ENCODE measurements around a stretch of chr2.

- PRO-cap, 4 experiments: no peak in any of the 4 experiments
- RAMPAGE, long total RNA, 2 experiments: start-site peak on the minus strand in 1 of 2 experiments, at chr2:215378184-215378250 at its widest, 468 reads per replicate
Observed at GRCh38 chr2:215378134-215378520, 57.7 kb downstream of the FN1 start.

DNA sequence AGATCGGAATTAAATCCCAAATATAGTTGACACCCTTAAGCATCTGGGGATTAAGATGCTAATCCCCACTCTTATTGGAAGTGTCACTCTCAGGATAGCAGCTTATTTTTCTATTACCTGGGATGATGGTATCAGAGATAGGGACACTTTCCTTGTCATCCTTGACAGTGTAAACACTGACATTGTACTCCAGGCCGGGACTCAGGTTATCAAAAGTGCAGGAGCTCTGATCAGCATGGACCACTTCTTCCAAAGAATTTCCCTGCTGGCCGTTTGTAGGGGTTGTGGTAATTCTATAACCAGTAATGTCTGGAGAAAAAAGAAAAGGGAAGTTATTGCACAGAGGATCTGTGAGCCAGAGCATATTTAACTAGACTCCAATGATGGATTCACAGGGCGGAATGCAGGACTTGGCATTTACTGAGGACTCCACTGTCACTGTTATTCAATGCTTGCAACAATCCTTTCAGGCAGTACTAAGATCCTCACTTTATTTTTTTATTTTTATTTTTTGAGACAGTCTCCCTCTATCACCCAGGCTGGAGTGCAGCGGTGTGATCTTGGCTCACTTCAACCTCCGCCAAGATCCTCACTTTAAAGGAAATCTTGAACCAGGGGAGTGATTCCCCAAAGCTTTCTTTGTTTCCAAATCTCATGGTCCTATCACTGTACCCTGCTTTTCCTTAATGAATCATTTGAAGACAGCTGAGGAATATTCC is 41.3 kb downstream of the FN1 start:
- PRO-cap, 4 experiments: peak in 1 of 4 experiments; most common minus-strand start position 205 of the sequence (in 1)
- RAMPAGE, long total RNA, 2 experiments: no peak in any of the 2 experiments

DNA sequence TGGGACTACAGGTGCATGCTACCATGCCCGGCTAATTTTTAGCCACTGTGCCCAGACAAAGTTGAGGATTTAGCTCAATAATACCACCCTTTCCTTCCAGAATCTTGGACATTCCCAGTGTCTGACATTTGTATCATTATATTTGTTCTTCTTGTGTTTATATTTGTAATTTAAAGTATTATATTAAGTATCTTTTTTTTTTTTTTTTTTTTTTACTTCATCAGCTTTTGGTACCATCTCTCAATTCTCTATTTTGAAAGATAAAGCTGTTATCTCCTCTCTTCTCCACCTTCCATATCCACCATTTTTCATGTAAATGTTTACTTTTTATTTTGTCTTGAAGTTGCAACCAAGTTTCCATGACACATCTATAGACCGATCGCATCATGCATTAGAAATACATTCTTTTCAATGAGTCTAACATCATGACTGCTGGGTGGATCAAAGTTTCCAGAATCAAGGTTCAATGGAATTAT is 23.3 kb downstream of the FN1 start:
- PRO-cap, 4 experiments: peak in 1 of 4 experiments; most common minus-strand start position 244 of the sequence (in 1)
- RAMPAGE, long total RNA, 2 experiments: no peak in any of the 2 experiments

DNA sequence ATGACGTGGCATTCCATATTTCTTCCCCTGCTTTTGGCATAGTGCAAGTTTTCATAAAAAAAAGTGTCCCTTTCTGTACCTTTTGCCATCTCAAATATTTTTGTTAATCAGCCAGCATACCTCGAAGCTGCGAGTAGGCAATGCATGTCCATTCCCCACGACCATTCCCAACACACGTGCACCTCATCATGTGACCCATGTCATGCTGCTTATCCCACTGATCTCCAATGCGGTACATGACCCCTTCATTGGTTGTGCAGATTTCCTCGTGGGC is 14.0 kb downstream of the FN1 start:
- PRO-cap, 4 experiments: no peak in any of the 4 experiments
- RAMPAGE, long total RNA, 2 experiments: start-site peak on the minus strand in 1 of 2 experiments, centred at position 199 of the sequence, 803 reads per replicate

DNA sequence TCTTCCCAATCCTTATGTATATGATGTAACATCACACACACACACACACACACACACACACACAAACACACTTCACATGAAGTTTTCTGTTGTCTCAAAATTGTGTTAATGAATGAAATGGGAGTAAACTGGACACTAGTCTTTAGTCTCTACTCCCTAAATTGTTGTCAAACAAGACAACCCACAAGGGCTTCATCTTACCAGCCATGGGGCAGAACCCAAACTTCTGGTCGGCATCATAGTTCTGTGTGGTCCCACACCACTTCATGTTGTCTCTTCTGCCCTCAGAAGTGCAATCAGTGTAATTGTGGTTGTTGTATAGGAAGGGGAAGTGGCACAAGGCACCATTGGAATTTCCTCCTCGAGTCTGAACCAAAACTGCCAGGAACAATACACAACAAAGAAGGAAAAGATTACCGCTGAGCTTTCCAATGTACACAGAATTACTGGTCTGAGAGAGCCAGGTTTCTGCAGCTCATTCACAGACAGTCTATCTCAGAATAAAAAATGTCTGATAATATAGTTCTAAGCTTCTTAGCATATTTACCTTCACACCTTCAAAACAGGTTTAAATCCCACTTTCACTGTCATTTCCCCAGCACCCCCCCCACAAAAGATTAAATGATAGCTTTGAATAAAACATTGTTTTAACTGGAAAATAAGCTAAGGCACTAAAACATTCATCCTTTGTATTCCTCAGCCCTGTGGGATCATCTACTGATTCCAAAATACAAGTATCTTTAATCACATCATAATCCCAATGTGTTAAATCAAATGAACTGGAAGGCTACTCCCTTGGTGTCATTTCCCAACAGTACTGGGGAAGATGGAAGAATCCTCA is 12.5 kb downstream of the FN1 start:
- PRO-cap, 4 experiments: peak in 2 of 4 experiments; most common minus-strand start position 616 of the sequence (in 2)
- RAMPAGE, long total RNA, 2 experiments: no peak in any of the 2 experiments

DNA sequence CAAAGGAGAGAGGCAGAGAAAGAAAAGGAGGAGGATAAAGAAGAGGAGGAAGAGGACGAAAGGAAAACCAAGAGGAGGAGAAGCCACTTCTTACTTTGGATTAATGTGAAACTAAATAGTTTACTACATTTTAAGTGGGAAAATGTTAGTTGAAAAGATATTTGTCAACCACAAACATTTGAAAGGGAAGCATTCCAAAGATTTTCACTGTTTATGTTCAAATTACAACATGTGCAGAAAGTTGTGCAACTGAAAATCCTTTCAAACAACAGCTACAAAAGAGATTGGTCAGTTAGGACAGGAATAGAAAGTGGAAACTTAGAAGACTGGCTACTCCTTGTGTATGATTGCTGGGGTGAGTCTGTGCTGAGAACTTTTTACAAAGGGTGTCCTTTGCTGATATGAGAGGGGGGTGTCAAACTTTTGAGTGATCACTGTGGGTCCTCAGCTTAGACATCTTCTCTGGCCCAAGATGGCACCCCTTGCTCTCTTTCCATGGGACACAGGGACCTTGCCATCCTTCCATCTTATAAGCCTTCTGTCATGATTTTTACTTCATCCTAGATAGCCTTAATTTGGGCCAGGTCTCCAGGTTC is 277.6 kb upstream of the FN1 start:
- PRO-cap, 4 experiments: peak in 2 of 4 experiments; most common plus-strand start position 304 of the sequence (in 2); most common minus-strand start position 105 of the sequence (in 1)
- RAMPAGE, long total RNA, 2 experiments: no peak in any of the 2 experiments

- PRO-cap, 4 experiments: no peak in any of the 4 experiments
- RAMPAGE, long total RNA, 2 experiments: no peak in any of the 2 experiments
Observed at GRCh38 chr2:216414889-216415654, 2.8 kb downstream of the SMARCAL1 start.

DNA sequence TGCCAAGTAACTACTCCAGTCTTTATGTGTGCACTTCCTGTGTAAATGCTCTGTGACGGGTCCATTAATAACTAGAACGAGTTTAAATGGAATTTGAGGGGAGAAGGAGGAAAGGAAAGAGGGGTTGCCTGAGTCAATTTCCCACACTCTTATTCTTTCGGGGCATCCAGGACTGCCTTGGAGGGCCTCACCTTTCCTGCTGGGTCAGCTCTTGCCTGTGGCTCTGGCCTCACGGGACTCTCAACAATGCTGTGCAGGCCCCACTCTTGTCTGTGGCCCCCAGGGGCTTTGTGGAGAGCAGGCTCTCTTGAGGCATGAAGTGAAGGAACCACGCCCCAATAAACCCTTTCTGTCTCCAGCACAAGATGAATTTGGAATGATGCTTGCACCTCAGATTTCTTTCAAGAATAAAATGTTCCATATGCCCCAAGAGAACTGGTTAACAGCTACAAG is 6.4 kb upstream of the RPL37A start:
- PRO-cap, 4 experiments: no peak in any of the 4 experiments
- RAMPAGE, long total RNA, 2 experiments: no peak in any of the 2 experiments

- PRO-cap, 4 experiments: no peak in any of the 4 experiments
- RAMPAGE, long total RNA, 2 experiments: no peak in any of the 2 experiments
Observed at GRCh38 chr2:216555123-216555500, 56.5 kb downstream of the RPL37A start.

DNA sequence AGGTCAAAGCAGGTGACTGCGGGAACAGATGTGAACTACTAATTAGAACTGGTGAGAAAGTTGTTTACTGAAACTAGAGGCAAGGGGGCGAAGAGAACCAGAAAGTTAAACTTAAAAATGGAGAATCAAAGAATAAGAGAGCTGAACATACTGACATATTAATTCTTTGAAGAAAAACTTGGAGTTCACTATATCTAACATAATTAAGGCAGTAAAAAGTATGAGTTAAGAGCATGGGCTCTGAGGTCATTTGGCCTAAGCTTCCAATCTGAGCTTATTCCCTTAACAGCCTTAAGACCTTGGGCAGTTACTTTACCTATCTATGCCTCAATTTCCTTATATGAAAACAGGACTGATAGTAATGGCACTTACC is 66.9 kb downstream of the RPL37A start:
- PRO-cap, 4 experiments: peak in 1 of 4 experiments; most common plus-strand start position 114 of the sequence (in 1)
- RAMPAGE, long total RNA, 2 experiments: no peak in any of the 2 experiments

GRCh38 chr2:216572695-216573754 is 60.2 kb upstream of the IGFBP2 start:
- PRO-cap, 4 experiments: peak in 4 of 4 experiments; most common plus-strand start chr2:216572900 (in 4); most common minus-strand start chr2:216572786 (in 4)
- RAMPAGE, long total RNA, 2 experiments: no peak in any of the 2 experiments

- PRO-cap, 4 experiments: peak in 2 of 4 experiments; most common plus-strand start chr2:216596626 (in 1); most common minus-strand start chr2:216596565 (in 1)
- RAMPAGE, long total RNA, 2 experiments: no peak in any of the 2 experiments
Observed at GRCh38 chr2:216596237-216596754, 36.9 kb upstream of the IGFBP2 start.

GRCh38 chr2:216664834-216665776 is 30.2 kb downstream of the IGFBP5 start:
- PRO-cap, 4 experiments: peak in 1 of 4 experiments; most common plus-strand start chr2:216665243 (in 1)
- RAMPAGE, long total RNA, 2 experiments: no peak in any of the 2 experiments

DNA sequence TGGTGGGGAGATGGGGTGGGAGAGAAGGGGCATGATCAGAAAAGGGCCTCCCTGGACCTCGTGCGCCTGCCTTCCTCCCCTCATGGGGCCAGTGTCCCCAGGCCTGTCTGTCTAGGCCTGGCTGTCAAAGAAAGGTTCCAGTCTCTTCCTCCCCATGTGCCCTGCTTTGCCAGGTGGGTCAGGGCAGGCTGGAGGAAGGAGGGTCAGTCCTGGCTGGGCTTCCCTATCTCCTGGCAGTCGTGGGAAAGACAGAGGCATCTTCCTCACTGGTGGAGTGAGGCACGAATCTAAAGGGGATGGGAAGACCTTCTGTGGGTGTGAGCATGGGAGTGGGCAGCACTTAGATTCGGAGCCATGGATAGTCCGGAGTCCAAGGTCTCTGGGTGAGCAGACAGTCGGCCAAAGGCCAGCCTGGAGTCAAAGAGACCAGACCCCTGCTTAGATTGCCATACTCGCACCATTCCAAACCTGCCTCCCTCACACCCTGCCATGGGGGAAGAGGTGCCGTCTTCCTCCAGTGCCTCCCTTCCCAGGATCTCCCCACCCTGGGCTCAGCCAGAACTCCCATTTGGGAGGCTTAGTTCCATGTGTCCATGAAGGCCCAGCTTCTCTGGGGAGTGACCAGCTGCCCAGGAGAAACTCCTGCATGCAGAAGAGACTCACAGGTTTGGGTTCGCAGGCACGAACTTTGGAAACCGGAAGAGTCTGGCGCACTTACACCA is 21.9 kb downstream of the IGFBP5 start:
- PRO-cap, 4 experiments: no peak in any of the 4 experiments
- RAMPAGE, long total RNA, 2 experiments: no peak in any of the 2 experiments

DNA sequence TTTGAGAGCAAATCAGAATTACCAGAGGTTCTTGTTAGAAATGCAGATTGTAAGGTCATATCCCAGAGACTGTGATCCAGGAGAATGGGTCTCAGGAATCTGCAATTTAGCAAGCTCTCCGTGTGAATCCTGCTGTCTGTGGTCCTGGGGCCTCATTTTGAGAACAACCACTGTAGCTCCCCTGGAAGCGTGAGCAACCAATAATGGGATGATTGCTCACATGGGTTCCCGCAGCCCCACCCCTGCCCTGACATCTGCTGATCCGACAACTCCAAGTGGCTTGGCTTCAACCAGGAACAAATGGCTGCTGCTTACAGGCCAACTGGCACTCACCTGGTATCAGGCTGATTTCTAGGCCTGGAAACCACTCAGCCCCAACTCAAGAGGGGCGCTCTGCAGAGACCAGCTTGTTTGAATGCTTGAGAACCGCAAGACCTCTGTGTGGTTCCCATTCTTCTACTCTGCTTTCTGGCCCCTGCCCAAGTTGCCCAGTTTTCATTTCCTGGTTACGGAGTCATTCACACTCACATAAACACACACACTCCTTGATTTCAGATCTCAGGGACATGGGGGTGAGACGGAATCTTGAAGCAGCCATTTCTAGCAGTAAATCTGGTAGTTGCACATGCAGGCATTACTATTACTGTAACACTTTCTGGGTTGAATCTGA is 52.1 kb downstream of the TNP1 start:
- PRO-cap, 4 experiments: no peak in any of the 4 experiments
- RAMPAGE, long total RNA, 2 experiments: no peak in any of the 2 experiments

DNA sequence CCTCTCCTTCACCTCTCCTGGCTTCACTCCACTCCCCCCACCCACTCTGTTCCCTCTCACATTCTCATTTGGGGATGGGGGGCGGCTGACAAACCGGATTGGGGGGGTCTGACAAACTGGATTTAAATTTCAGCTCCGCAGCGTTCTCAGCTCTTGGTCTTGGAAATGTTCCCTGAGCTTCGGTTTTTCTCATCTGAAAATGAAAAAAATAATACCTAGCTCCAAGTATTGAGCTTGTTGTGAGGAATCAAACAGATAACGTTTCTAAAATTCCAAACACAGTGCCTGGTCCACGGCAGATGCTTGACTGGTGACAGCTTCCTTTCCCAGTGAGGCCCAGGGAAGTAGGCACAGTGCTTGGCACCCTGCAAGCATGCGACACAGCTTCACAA is 205.0 kb upstream of the TNP1 start:
- PRO-cap, 4 experiments: no peak in any of the 4 experiments
- RAMPAGE, long total RNA, 2 experiments: no peak in any of the 2 experiments

DNA sequence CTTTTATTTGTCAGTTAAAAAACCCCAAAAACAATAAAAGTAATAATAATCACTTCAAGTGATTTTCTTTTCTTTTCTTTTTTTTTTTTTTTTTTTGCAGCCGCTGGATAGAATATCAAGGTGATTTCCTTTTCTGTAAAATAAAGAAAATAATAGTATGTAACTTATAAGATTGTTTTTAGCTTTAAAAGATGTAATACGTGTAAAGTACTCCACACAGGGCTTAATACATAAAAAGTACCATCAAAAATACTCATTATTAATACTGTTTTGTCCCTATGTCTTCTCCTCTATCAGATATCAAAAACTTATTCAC is 314.5 kb upstream of the TNP1 start:
- PRO-cap, 4 experiments: no peak in any of the 4 experiments
- RAMPAGE, long total RNA, 2 experiments: no peak in any of the 2 experiments

GRCh38 chr2:217186717-217187342 is 327.0 kb upstream of the TNP1 start:
- PRO-cap, 4 experiments: no peak in any of the 4 experiments
- RAMPAGE, long total RNA, 2 experiments: no peak in any of the 2 experiments

DNA sequence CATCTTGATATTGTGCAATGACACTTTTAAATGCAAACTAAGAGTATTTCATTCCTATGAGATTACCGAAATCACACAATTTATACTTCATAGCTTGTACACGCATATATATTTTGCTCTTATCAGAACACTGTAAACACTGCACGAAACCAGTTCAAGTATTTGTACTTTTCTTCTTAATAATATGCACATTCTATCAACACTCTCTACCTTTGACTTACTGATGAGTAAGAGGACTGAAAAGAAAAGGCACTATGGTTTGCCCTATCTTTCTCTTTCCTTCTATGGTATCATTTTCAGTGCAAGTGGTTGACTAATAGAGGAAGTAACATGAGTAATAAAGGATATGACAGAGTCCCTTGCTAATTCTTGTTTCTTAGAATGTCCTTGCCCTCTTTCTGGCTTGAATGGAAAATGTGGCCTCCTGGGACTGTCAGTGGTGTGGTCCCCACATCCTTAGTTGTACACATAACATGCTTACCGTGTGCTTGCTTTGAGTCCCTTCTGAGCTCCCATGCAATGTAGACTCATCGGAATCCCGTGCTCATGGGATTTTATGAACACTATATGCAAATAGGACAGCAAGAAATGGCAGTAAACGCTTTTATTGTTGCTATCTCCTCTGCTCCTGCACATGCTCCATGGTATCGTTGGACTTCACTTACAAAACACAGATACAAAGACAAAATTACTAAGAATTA is 363.5 kb upstream of the TNP1 start:
- PRO-cap, 4 experiments: no peak in any of the 4 experiments
- RAMPAGE, long total RNA, 2 experiments: no peak in any of the 2 experiments

DNA sequence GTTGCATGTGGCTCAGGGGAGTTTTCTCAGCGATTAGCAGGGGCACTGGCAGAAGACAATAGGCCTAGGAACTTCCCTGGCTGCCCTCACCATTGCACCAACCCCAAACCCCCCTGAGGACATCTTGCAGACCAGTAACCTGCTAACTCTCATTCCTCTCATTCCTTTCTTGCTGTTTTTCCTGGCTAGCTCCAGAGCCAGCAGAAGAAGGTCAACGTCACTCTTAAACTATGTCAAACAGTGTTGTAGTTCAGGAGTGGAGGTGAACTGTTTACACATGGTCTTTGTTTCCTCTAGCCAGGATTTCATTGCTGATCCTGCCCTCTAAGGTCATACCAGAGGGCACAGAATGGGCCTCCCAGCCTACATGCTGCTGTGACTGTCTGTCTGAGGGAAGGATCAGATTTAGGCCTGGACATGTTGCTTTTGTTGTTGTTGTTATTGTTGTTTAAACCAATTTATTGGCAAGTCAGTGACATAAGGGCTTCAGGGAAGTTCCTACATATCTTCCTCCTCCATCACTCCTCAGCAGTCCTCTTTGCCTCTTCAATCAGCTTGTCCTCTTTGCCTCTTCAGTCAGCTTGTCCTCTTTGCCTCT is 471.8 kb upstream of the TNP1 start:
- PRO-cap, 4 experiments: no peak in any of the 4 experiments
- RAMPAGE, long total RNA, 2 experiments: no peak in any of the 2 experiments

Measured in right lobe of liver (tissue), 4 donors.